ENCODE measurements around the gene CACNB1.

DNA sequence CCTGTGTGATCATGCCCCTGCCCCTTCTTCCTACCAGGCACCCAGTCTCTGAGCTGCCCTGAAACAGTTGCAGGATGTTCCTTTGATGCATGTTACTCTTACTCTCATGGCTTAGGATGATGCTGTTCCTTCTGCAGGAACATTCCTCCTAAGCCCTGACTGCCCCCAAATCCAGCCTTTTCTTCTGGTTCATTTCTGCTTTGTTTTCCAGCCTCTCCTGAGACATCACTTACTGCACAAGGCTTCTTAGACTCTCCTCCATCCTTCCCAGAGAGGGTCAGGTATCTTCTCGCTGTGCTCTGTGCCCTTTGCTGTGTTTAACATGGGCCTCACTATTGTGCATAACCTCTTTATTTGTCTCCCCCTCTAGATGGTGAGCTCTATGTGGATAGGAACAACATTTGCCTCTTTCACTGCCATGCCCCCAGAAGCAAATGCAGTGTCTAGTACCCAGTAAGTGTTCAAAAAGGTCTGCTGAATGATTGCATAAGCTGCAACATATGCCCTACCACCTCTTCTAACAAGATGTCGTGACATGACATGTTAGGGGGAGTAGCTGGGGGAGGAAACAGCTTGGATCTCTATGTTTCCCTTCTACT lies 147.6 kb downstream of the AATF start:
- PRO-cap: no peak
- RAMPAGE, long total RNA, 2 experiments: no peak in any of the 2 experiments

- PRO-cap: no peak
- RAMPAGE, long total RNA, 2 experiments: no peak in any of the 2 experiments
These were observed 36.0 kb downstream of the HNF1B start for GRCh38 chr17:37708710-37709387.

- PRO-cap: no peak
- RAMPAGE, long total RNA, 2 experiments: no peak in any of the 2 experiments
These were observed 22.1 kb upstream of the HNF1B start for GRCh38 chr17:37766965-37767286.

GRCh38 chr17:37787108-37787589 lies 42.3 kb upstream of the HNF1B start:
- PRO-cap: no peak
- RAMPAGE, long total RNA, 2 experiments: no peak in any of the 2 experiments

DNA sequence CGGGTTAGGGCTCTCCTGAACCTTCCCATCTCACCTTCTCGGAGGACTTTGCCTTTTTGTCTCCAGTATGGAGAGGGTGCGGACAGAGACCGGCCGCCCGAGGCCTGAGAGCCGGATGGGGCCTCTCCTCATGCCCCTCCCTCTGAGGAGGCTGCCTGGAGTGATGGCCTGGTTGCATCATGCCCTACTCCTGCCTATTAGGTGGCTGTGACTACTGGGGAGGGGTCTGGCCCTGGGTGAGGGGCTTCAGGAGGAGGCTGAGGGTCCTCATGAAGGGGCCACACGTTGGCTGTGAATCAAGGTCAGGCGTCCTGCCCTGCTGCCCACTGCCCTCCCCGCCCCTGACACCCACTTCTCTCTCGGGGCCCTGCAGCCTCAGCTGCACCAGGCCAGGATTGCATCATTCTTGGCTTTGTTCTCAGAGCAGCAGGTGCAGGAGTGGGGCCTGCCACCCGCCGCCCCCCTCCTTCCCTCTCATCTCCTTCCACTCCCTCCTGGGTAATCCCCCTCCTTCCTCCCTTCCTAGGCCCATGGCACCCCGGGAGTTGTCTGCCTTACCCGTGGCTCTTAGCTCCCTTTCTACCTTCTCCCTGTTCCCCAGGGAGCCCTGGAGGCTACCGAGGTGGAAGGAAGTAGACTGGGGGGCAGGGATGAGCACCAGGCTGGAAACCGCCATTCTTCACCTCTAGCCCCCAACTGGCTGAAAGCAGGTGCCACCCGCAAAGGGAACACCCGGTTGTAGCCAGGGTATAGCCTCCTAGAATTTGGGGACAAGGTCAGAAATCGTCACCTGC lies 12.8 kb upstream of the ARHGAP23 start:
- PRO-cap: no peak
- RAMPAGE, long total RNA, 2 experiments: no peak in any of the 2 experiments

- PRO-cap: unidirectional peak, minus-strand start at chr17:38429660
- RAMPAGE, long total RNA, 2 experiments: no peak in any of the 2 experiments
These were observed 1.2 kb downstream of the ARHGAP23 start for GRCh38 chr17:38429530-38429788.

DNA sequence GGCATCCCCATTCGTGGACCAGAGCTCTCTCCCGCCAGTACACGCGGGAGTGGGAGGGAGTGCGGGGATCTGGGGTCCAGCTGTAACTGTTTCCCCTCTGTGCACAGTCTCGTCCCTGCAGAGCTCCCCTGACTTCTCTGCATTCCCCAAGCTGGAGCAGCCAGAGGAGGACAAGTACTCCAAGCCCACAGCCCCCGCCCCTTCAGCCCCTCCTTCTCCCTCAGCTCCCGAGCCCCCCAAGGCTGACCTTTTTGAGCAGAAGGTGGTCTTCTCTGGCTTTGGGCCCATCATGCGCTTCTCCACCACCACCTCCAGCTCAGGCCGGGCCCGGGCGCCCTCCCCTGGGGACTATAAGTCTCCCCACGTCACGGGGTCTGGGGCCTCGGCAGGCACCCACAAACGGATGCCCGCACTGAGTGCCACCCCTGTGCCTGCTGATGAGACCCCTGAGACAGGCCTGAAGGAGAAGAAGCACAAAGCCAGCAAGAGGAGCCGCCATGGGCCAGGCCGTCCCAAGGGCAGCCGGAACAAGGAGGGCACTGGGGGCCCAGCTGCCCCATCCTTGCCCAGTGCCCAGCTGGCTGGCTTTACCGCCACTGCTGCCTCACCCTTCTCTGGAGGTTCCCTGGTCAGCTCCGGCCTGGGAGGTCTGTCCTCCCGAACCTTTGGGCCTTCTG lies 11.3 kb downstream of the MLLT6 start:
- PRO-cap: no peak
- RAMPAGE, long total RNA, 2 experiments: no peak in any of the 2 experiments

- PRO-cap: no peak
- RAMPAGE, long total RNA, 2 experiments: no peak in any of the 2 experiments
These were observed 6.3 kb downstream of the PCGF2 start for GRCh38 chr17:38741760-38742378.

- PRO-cap: no peak
- RAMPAGE, long total RNA, 2 experiments: no peak in any of the 2 experiments
These were observed 680 bp downstream of the PIP4K2B start for GRCh38 chr17:38798610-38799142.

DNA sequence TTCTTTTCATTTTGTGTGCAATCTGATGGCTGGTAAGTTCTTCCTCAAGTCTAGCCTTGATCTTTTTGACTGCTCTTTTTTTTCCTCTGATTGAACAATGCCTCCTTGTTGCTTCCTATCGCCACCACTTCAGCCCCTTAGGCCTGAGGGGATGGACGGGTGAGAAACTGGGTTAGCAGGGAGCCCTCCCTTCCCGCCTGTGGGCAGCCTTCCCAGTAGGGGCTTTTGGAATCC lies 13.8 kb downstream of the LASP1 start:
- PRO-cap: no peak
- RAMPAGE, long total RNA, 2 experiments: no peak in any of the 2 experiments

GRCh38 chr17:38886378-38886949 lies 16.6 kb downstream of the LASP1 start:
- PRO-cap: no peak
- RAMPAGE, long total RNA, 2 experiments: no peak in any of the 2 experiments

DNA sequence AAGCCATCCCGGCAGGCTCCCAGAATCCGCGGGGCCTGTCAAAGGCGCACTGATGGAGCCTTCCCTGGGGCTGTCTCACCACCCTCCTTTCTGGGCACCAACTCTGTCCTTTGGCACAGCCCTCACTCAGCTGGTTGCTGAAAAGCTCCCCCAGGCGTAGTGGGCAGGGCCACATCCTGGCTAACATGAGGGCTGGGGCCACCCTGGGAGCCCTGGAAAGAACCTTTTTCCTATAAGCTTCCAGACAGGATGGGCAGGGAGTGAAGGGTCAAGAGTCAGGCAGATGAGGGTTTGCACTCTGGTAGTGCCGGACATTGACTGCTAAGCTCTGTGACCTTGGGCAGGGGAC lies 27.8 kb downstream of the LASP1 start:
- PRO-cap: no peak
- RAMPAGE, long total RNA, 2 experiments: no peak in any of the 2 experiments

- PRO-cap: no peak
- RAMPAGE, long total RNA, 2 experiments: no peak in any of the 2 experiments
These were observed 28.3 kb downstream of the LASP1 start for GRCh38 chr17:38898078-38898607.

GRCh38 chr17:38923871-38924247 lies 43.3 kb downstream of the FBXO47 start:
- PRO-cap: no peak
- RAMPAGE, long total RNA, 2 experiments: no peak in any of the 2 experiments

DNA sequence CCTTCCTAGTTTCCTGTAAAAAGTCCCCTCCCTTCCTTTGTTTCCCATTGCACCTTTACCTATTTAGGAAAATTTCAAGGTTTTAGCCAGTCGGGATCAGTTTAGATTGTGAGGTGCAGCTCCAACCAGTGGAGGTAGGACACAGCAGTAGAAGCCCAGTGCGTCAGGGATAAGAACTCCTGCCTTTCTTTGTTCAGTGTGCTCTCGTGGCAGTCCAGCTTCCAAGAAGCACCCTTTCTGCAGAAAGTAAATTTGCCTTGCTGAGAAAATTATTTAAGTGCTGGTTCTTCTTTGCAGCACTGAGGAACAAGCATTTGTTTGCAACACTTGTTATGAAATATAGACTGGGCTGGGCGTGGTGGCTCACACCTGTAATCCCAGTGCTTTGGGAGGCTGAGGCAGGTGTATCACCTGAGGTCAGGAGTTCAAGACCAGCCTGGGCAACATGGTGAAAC lies 79.8 kb upstream of the FBXO47 start:
- PRO-cap: no peak
- RAMPAGE, long total RNA, 2 experiments: no peak in any of the 2 experiments

DNA sequence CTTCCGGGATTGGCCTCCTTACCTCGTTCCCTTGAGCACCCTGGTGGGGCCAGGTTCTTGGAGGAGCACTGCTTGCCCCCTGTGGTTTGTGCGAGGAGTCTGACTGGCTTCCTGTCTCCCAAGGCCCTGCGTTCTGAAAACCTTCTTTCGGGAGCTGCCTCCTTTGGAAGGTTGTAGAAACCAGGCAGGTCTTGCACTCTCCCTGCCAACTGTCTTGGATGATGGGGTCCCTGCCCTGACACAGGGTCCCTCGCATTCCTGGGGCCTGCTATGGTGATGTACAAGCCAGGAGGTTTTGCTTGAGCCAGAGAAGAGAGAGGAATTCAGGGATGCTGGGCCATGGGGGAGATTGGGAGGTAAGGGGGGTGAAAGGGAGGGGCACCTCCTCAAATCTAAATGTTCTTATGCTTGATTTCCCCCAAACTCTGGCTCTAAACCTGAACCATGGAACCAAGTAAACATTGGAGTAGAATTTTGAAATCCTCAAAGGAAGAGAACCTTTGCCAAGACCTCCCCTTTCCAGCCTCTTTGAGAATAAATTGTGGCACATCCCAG lies 19.6 kb downstream of the PLXDC1 start:
- PRO-cap: no peak
- RAMPAGE, long total RNA, 2 experiments: no peak in any of the 2 experiments

GRCh38 chr17:39197464-39198166 lies at the start of gene CACNB1:
Gene CACNB1 (minus strand): TSS chr17:39197669.
- PRO-cap: bidirectional peak, plus-strand start at chr17:39197782, minus-strand start at chr17:39197669
- RAMPAGE, long total RNA, 2 experiments: start-site peak on the minus strand in 2 of 2 experiments, at chr17:39197598-39197675 at its widest, 44 to 70 reads per replicate

GRCh38 chr17:39201150-39201556 lies 1.1 kb downstream of the RPL19 start:
- PRO-cap: unidirectional peak, plus-strand start at chr17:39201329
- RAMPAGE, long total RNA, 2 experiments: start-site peak on the plus strand in 1 of 2 experiments, at chr17:39201214-39201317 at its widest, 713 reads per replicate

DNA sequence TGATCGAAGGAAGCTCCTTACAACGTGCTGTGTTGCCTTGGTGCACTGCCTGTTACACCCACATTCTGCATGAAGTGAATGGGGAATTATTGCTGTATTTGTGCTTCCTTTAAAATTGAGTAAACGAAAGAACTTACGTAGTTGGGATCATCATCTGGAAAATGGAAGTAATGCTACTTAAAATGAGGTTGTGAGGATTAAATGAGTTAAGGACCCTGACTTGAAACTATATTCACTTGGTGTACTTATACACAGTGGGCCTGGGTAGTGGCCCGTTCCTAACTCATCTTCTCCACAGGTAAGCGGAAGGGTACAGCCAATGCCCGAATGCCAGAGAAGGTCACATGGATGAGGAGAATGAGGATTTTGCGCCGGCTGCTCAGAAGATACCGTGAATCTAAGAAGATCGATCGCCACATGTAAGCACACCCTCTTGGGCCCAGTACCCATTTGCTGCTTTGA lies 2.6 kb downstream of the RPL19 start:
- PRO-cap: no peak
- RAMPAGE, long total RNA, 2 experiments: start-site peak on the plus strand in 2 of 2 experiments, centred at positions 325 to 331 of the sequence, 433 to 763 reads per replicate

DNA sequence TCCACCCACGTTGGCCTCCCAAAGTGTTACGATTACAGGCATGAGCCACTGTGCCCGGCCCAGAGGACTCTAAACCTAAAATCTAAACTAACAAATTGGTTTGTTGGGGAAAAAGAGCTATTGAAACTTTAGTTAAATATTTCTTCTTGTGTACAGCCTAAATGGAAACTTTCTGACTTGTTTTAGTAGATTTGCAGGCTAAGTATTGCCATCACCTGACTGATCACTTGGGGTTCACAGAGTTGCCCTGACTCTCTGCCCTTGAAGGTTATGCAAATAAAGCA lies 2.4 kb upstream of the MED1 start:
- PRO-cap: no peak
- RAMPAGE, long total RNA, 2 experiments: no peak in any of the 2 experiments